ENCODE results near the genes GLDN, BCL2L10, GNB5, MYO5C and ONECUT1.

DNA sequence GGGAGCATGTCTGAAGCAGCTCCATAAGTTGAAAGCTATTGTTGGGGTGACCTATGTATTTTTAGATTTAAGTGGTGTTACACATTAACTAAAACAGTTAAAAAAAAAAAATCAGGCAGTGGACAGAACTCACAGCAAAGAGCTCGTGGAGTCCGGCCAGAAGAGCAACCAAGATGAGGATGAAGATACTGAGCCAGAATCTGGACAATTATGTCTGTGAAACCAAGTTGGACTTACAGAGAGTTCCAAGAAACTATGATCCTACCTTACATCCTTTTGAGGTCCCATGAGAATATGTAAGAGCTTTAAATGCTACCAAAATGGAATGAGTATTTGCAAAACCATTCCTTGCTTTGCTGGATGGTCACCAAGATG, 36.0 kb downstream of the AP4E1 start:
- PRO-cap: no peak

DNA sequence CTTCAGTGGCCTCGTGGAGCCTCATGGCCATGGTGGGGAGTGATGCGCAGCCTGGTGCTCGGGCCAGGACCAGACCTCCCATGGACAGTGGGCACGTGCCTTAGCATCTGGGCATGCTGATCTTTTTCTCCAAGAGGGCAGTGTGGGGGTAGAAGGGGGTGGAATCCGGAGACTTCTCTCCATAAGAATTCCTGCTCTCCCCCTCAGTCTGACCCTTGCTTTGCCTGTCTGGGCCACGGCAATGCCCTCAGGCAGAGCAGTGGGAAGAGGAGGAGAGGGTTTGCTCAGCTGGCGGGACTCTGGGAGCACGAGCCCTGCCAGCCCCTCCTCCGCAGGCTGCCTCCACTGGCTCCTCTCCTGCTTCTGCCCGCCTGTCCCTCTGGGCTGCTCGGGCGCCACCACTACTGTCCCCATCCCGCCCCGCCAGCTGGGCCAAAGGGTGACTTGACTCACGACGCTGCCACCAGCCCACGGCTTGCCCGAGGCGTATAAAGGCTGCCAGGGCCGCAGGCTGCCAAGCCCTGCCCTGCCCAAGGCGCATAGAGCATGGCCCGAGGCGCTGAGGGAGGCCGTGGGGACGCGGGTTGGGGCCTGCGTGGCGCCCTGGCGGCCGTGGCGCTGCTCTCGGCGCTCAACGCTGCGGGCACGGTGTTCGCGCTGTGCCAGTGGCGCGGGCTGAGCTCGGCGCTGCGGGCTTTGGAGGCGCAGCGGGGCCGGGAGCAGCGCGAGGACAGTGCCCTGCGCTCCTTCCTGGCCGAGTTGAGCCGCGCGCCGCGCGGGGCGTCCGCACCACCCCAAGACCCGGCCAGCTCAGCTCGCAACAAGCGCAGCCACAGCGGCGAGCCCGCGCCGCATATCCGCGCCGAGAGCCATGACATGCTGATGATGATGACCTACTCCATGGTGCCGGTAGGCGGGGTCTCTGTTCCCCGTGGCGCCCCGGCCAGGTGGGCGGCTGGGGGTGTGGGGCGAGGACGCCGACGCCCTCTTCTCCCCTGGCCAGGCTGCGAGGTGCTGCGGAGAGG, at the start of gene GLDN:
TSS of gene GLDN (plus strand) at position 517 of the 1,025 bp plus-strand sequence.
- PRO-cap: no peak

GRCh38 chr15:52111855-52112851, at the start of gene BCL2L10:
Gene BCL2L10, minus strand, starts transcription at chr15:52112775.
- PRO-cap: no peak

DNA sequence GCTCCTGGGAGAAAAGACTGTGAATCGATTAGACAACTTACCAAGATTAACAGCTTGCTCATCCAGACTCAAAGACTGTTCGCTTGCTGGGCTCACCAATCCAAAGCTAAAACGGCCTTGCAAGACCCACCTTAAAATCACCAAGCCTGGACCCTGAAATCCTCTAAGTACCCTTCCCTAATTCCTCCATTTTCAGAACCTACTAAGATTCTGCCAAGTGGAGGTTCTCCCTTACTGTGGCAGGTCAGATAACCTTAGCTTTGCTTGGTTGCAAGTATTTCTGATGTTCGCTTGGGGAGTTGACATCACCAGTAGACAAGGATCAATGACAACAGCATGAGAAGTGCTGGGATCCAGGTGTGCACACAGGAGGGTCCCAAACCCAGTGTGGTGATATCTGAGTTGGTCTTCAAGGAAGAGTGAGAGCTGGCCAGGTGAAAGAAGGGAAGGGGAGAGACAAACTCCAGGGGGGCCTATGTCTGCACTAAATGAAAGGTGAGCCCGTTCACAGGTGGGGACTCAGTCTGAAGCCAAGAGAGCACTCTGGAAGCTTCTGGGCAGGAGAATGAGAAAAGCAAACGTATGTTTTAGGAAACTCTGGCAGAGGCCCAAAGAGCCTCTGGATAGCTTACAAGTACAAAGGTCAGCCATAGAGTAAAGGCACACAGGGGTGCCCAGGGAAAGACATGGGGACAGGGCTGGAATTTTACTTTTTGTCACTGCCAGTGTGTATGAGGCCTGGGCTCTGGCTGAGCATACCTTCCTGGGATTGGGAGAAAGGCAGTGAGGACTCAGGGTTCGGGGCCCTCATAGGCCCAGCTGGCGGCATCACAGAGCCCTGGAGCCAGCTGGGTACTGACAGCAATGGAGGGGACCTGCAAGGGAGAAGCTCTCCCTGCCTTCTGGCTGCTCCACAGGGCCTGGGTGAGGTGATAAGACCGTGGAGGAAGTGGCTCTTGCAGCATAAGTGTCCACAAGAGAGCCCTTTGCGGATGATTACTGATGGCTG, 24.7 kb upstream of the BCL2L10 start:
- PRO-cap: no peak

- PRO-cap: no peak
These were observed 12.3 kb downstream of the GNB5 start for GRCh38 chr15:52178946-52179149.

- PRO-cap: no peak
These were observed at the start of gene GNB5 for GRCh38 chr15:52191172-52191659. Gene GNB5, minus strand, starts transcription at chr15:52191392.

GRCh38 chr15:52232224-52232858, 41.1 kb upstream of the GNB5 start:
- PRO-cap: no peak

DNA sequence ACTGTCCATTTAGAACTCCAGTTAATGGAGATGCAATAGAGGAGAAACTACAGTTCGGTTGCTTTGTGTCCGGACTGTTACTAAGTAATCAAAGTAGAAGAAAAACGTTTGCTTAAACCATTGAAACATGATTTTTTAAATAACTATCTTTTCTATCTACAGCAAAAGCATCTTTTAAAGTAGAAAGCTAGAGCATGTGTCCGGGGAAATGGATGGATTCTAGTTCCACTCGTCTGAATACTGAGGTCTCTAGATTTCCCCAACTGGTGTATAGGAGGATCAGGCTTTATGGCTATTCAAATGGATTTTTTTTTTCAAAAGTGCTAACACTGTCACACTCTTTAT, 1.2 kb downstream of the MYO5C start:
- PRO-cap: no peak

GRCh38 chr15:52295432-52296314, at the start of gene MYO5C:
Gene MYO5C, minus strand, starts transcription at chr15:52295804.
- PRO-cap: bidirectional peak, plus-strand start at chr15:52295948, minus-strand start at chr15:52295768

DNA sequence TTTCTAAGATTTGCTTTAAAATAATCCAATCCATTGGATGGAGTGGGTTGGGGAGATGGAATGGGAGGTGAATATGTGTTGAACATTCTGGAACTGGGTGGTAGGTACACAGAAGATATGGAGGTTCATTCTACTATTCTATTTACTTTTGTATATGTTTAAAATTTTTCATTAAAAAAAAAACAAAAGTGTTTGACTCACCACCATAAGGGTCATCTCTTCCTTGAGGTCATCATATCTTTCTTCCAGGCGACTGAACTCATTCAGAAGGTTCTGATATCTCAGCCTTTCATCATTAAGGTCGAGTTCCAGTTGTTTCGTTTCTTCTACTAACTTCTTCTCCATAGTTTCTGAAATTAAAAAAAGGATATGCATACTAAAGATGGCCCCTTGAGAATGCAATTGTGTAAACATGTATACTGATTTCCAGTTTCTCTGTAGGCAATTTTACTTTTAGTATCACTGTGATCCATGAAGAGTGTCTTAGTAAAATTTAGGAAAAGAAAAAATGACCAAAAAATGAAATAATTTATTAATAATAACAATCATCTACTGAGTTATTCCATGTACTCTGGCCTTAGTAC, 68.8 kb upstream of the MYO5C start:
- PRO-cap: no peak

DNA sequence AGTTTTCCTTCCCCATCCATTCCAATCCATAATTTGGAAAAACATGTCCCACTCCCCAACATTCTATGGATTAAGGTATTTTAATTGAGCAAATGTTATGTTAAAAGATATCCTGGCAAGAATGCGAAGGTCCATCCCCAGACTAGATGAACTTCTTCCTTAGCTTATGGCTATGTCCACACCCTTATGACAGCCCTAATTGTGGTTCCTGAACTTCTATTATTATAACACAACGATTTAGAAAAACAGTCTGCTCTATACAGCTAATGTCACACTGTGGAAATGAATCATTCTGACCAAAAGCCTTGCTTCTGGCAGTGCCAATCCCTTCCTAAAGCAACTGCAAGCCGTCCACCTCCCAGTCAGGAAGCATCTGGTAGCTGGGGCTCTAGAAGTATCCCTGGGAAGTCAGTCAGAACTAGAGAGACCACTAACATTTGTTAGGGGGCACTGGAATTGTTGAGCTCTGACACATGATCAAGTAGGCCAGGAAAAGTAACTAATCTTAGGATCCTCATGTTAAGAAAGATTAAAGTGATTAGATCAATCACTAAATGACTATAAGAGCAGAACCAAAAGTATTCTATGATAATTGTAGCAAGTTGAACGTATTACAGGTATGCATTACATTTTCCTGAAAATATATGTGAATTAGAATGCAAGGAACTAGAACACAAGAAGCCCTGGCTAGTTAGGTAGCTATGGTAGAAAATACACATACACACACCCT, 44.9 kb downstream of the MYO5A start:
- PRO-cap: no peak

DNA sequence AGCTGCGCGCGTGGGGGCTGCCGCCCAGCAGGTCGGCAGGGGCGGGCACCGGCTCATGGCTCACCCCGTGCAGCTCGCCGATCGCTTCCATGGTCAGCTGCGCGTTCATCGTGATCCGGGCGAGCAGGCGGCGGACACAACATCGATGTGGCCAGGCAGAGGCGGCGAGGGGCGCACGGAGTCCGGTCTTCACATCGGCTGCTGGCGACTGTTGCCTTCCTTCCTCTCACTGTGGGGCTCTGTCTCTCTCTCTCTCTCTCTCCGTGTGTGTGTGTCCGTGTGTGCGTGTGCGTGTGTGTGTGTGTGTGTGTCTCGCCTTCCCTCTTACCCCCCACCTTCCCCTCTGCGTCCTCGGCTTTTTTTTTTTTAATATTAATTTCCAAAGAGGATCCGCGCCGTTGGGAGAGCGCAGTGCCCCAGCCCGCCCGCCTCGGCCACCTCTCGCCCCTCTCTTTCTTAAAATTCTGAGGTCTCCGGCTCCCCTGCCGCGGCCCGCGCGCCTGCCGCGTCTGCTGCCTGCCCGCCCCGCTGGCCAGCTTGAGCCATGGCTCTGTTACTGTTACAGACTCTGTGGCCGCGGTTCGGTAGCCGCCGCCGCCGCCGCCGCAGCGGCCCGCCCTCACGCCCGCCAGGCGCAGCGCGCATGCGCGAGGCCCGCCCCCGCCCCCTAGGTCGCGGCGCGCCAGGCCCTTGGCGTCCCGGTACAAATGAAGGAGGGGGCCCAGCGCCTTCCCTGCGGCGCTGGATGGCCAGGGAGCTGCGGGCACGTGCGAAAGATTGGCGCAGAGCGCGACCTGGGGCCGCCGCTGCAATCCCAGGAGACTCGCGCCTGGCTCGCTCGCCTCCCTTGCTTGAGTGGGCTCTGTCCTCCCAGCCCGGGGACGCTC, at the start of gene ONECUT1:
TSS of gene ONECUT1 (minus strand) at position 561 of the 887 bp plus-strand sequence.
- PRO-cap: bidirectional peak, plus-strand start at position 670 of the sequence, minus-strand start at position 612 of the sequence

GRCh38 chr15:52798459-52799009, 8.4 kb upstream of the ONECUT1 start:
- PRO-cap: no peak

DNA sequence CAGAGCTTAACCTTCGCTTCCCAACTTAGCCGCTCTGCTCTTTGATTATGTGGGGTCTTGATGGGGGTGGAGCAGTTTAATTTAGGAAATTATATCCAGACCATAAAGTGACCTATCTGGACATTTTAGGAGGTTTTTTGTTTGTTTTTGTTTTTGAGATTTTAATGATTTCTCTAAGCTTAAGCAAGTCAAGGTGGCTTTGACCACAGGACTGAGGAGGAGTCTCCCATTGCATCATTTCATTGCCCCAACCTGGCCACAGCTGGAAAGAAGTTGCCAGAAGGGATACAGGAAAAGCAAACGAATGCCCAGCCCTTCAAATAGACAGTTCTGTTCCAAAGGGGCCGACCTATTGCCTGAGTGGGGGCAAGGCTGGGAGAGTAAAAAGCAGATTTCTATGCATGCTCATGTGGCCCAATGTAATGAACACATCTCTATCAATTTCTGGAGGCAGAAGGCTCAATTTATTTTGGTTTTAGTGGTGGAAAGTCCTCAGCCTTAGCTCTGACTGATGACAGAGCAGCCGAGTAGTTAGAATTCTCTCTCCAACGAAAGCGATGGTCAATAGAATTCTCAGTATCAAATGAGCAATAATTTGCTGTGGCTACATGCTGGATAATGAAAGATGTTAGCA, 12.0 kb upstream of the ONECUT1 start:
- PRO-cap: no peak

- PRO-cap: no peak
These were observed 320.9 kb downstream of the WDR72 start for GRCh38 chr15:53438508-53438987.

- PRO-cap: no peak
These were observed 304.2 kb downstream of the WDR72 start for GRCh38 chr15:53455366-53455628.

DNA sequence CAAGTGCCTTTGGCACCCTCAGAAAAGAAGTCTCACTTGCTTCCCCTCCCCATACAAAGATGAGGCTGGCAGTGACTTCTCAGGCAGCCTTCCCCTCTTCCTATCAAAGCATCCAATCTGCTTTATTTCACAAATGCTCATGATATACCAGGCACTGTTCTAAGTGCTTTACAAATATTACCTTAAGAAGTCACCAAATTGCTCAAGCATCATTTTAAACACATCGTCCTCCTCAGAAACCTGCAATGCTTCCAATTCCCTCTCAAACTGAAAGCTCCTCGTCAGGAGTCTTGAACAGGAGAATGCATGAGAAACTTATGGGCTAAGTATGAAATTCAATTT, 181.9 kb downstream of the RSL24D1 start:
- PRO-cap: no peak

- PRO-cap: unidirectional peak, plus-strand start at chr15:55064596
These were observed 132.4 kb downstream of the RSL24D1 start for GRCh38 chr15:55064312-55064787.

DNA sequence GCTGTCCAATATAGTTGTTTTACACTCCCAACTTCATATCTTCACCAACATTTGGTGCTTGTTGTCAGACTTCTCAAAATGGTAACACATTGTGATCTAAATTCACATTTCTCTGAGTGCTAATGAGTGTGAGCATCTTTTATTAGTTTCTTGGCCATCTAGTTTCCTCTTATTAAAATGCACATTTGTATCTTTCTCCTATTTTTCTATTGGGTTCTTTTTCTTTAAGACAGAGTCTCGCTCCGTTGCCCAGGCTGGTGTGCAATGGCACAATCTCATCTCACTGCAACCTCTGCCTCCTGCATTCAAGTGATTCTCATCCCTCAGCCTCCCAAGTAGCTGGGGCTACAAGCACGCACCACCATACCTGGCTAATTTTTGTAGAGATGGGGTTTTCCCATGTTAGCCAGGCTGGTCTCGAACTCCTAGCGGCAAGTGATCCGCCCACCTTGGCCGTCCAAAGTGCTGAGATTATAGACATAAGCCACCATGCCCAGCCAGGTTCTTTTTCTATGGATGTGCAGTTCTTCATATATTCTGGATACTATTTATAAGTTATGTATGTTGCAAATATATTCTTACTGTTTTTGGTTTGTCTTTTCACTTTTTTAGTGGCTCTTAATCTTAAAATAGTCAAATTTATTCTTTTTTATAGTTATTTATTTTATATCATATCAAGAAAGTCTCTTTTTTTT, 30.8 kb downstream of the RAB27A start:
- PRO-cap: no peak

- PRO-cap: no peak
These were observed 19.5 kb downstream of the RAB27A start for GRCh38 chr15:55270063-55270652.